Colic lymph node (tissue), 1 donor: Measurements from ENCODE around the gene FOSB.

- PRO-cap, result no peak
Observed at GRCh38 chr19:44106572-44107106, 6.6 kb upstream of the ZNF225 start.

GRCh38 chr19:44113905-44114353, 730 bp downstream of the ZNF225 start:
- PRO-cap, result no peak

DNA sequence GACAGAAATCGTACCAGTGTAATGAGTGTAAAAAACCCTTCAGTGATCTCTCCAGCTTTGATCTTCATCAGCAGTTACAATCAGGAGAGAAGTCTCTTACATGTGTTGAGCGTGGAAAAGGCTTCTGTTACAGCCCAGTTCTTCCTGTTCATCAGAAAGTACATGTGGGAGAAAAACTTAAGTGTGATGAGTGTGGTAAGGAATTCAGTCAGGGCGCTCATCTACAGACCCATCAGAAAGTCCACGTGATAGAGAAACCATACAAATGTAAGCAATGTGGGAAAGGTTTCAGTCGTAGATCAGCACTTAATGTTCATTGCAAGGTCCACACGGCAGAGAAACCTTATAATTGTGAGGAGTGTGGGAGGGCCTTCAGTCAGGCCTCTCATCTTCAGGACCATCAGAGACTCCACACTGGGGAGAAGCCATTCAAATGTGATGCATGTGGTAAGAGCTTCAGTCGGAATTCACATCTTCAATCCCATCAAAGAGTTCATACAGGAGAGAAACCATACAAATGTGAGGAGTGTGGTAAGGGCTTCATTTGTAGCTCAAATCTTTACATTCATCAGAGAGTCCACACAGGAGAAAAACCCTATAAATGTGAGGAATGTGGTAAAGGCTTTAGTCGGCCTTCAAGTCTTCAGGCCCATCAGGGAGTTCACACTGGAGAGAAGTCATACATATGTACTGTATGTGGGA, 11.3 kb downstream of the ZNF226 start:
- PRO-cap, result no peak

GRCh38 chr19:44367062-44367632, 10.7 kb upstream of the ZNF112 start:
- PRO-cap, result no peak

DNA sequence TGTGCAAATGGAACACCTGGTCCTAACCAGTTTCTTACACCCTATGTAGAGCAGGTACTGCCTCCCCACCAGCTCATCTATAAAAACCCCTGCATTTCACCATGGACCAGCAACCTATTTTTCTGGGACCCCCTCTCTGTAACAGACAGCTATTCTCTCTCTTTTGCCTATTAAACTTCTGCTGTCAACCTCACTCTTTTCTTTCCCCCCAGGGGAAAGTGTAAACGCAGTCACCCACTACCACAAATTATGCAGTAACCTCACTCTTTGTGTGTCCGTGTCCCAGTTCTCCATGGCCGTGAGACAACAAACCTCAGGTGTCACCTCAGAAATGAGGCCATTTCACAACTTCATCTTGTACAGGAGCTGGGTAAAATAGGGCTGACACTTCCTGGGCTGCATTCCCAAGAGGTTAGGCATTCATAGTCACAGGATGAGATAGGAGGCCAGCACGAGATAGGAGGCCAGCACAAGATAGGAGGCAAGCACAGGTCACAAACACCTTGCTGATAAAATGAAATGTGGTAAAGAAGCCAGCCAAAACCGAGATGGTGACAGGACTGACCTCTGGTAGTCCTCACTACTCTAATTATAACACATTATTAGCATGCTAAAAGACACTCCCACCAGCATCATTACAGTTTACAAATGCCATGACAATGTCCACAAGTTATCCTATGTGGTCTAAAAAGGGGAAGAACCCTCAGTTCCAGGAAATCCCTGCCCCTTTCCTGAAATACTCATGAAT, 21.1 kb upstream of the IGSF23 start:
- PRO-cap, result no peak

DNA sequence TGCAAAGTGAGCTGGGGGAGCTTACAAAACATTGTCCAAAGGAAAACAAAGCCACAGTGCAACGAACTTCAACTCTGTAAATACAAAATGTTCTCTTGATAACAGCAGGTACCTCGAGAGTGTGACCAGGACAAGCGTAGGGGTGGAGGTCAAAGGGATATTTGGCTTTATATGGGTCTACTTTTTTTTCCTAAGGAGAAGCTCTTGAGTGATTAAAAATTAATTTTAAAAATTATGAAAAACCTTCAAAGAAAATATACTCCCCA, 2.6 kb downstream of the IGSF23 start:
- PRO-cap, result no peak

GRCh38 chr19:44662568-44663617, 8.4 kb upstream of the CEACAM19 start:
- PRO-cap, result no peak

- PRO-cap, result no peak
Observed at GRCh38 chr19:44672288-44673074, 1.2 kb downstream of the CEACAM19 start.

GRCh38 chr19:44719100-44719739, 20.3 kb downstream of the CEACAM16 start:
- PRO-cap, result no peak

- PRO-cap, result no peak
Observed at GRCh38 chr19:44744778-44745328, 3.7 kb upstream of the BCL3 start.

DNA sequence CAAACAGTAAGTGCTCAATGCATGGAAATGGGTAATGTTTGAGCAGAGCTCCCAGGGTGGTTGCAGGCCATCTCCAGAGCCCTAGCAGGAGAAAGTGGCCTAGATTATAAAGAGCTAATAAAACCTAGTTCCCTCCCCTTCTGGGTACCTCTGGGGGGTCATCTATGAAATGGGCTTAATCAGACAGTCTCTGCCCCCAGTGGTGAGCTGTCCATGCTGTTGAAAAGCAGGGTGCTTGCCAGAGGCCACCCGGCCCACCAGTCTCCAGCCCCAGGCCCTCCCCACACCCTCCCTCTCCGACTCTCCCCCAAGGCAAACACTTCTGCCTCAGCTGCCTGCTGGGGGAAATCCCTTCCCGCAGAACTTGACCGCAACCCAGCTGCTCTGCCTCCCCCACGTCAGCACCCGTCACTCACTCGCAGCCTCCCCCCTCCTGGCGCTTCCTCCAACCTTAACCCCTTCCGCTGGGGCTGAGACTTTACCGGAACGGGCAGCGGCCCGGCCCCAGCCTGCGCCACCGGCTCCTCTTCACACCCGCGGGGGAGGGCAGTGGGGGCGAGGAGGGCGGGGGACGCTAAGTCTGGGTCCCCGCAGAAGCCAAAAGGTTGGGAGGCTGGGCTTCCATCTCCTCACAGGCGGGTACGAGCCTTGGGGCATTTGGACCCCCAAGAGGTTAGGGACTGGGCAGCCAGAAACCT, 4.7 kb downstream of the BCL3 start:
- PRO-cap, result bidirectional peak, plus-strand start at position 475 of the sequence, minus-strand start at position 285 of the sequence

DNA sequence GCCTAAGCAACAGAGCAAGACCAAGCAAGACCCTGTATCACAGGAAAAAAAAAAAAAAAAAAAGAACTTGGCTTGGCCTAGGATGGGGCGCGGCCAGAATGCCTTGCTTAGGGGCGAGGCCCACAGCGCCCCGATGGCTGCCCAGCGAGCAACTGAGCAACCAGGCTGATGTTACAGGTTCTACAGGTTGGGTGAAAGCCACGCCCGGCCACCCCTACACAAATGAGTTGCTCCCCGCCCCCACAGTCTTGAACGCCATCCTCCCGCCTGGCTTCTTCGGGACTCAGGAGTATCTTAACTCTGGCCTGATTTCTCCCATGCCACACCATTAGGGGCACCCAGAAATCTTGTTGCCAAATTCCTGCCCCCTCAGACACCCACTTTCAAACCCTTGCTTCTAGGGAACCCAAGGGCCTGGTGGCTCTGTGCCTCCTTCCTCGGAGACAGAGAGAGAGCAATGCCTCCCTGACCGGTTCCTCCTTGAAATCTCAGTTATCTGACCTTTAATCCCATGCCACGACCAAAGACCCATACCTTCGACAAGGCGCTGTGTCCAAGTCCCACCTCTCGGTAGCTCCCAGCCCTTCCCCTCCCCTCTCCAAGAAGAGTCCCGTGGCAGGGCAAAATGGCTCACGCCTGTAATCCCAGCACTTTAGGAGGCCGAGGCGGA, 1.2 kb upstream of the CBLC start:
- PRO-cap, result no peak

DNA sequence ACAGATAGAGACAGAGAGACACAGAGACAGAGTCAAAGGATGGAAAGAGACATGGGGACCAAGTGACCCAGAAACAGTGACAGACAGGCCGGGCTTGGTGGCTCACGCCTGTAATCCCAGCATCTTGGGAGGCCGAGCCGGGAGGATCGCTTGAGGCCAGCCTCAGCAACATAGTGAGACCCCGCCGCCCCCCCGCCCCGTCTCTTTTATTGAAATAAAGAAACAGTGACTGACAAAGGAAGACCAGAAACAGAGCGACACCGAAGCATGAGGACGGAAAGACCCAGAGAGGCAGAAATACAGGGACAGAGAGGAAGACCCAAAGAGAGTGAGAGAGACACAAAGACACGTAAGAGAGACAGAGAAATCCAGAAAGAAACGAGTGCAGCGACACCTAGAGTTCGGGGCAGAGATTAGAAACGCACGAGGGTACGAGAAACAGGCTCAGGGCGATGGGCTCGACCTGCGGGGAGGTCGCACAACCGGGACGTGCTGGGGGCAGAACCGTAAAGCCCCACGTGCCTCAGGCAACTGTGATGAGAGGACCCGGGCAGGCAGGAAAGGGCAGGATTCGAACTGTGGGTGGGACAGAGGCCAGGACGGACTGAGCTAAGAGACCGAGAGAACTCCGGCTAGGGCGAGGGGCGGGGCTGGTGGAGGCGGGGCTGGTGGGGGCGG, 646 bp upstream of the NECTIN2 start:
- PRO-cap, result bidirectional peak, plus-strand start outside the sequence, minus-strand start at position 606 of the sequence

DNA sequence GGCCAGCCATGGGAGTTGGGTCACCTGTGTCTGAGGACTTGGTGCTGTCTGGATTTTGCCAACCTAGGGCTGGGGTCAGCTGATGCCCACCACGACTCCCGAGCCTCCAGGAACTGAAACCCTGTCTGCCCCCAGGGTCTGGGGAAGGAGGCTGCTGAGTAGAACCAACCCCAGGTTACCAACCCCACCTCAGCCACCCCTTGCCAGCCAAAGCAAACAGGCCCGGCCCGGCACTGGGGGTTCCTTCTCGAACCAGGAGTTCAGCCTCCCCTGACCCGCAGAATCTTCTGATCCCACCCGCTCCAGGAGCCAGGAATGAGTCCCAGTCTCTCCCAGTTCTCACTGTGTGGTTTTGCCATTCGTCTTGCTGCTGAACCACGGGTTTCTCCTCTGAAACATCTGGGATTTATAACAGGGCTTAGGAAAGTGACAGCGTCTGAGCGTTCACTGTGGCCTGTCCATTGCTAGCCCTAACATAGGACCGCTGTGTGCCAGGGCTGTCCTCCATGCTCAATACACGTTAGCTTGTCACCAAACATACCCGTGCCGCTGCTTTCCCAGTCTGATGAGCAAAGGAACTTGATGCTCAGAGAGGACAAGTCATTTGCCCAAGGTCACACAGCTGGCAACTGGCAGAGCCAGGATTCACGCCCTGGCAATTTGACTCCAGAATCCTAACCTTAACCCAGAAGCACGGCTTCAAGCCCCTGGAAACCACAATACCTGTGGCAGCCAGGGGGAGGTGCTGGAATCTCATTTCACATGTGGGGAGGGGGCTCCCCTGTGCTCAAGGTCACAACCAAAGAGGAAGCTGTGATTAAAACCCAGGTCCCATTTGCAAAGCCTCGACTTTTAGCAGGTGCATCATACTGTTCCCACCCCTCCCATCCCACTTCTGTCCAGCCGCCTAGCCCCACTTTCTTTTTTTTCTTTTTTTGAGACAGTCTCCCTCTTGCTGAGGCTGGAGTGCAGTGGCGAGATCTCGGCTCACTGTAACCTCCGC, 1.1 kb upstream of the APOE start:
- PRO-cap, result no peak

DNA sequence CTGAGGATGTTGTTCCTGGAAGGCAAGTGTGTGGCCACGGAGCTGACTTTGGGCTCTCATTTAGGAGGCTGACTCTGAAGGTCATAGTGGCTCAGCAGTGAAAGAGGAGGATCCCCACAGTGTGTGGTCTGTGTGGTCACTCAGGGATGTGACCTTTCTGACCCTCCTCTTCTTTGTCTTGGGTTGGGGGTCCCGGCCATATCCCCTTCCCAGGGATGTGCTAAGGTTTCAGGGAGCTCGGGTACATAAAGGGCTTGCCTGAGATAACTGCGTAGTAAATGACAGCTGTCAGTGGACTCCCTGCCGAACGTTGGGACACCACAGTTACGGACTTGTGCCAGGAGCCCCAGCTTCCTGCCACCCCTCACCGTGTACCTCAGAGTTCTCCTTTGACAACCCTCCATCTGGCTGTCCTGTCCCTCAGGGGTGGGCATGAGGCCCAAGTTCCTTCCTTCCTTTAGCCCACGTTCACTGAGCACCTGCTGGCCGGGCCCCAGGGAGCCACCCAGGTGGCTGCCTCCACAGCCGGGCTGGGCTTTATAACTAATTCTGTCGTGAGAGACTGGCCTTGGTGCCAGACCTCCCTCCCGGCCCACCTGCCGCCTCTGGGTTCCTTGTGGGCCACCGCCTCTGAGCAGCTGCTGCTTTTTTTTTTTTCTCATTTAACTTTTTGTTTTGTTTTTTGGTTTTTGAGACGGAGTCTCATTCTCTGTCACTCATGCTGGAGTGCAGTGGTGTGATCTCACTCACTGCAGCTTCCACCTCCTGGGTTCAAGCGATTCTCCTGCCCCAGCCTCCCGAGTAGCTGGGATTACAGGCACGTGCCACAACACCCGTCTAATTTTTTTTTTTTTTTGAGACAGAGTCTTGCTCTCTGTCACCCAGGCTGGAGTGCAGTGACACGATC, 25.6 kb downstream of the PPP1R37 start:
- PRO-cap, result no peak

DNA sequence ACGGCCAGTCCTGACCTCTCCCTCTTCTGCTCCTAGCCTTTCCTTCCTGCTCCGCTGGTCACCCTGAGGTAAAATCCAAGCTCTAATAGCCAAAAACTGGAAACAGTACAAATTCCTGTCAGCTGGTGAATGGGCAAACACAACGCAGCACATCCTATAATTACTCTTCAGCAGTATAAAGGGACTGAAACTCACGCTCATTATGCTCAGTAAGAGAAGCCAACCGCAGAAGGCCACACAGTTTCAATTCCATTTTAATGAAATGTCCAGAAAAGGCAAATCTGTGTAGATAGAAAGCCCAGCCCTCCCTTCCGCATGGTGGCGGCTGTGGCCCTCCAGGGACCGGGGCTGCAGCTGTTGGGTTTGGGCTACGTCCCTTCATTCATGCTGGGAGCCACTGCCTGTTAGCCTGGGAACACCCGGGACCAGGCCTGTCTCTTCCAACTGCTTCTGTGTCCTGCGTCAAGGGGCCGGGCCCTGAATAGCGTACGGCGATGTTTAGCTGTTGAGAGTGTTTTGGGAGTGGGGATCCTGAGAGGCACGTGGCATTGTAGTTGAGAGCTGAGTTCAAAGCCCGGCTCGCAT, 23.5 kb downstream of the NKPD1 start:
- PRO-cap, result no peak

DNA sequence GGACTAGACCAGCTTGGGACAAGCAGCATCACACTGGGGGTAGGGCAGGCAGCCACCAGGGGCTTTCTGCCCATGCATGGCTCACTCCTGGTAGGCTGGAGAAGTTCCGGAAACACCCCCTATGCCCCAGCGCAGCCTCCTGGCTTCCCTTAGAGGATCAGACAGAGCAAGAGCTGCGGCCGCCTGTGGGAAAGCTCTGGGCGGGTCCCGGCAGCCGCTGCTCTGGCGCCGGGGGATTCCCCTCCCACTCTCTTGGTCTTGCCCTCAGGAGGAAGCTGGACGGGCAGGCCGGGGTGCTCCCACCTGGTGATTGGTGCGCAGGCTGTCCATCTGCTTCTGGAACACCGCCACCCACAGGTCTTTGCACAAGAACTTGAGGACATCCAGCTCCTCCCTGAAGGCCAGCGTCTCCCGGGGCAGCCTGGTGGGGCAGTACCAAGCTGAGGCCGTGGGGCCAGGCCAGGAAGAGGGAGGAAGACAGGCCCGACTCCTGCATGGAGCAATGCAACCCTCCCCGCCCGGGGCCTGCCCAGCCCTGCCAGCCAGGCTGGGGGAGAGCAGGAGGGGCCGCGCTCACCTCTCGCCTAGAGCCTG, 3.9 kb upstream of the NKPD1 start:
- PRO-cap, result no peak

DNA sequence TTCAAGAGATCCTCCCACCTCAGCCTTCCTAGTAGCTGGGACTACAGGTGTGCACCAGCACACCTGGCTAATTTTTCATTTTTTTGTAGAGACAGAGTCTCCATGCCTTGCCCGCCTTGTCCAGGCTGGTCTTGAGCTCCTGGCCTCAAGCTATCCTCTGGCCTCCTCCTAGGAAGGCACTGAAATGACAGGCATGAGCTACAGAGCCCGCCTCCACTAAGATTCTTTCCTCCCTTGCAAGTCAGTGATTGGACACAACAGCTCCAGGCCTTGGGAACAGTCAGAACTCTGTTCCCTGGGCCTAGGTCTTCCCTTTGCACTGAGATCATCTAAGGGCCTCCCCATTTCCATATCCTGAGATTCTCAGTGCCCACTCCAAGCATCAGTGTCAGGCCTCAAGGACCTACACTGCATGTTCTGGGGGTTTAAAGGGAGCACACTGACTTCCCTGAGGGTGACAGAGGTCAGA, 17.1 kb upstream of the ERCC1 start:
- PRO-cap, result no peak

- PRO-cap, result unidirectional peak, plus-strand start at chr19:45467996
Observed at GRCh38 chr19:45467262-45468102, at the start of gene FOSB. TSS of gene FOSB (plus strand) at chr19:45467996.

- PRO-cap, result unidirectional peak, plus-strand start at chr19:45468152
Observed at GRCh38 chr19:45468103-45468753, 432 bp downstream of the FOSB start.